ENCODE data around the genes CCL4L2 and SYNRG.

- RAMPAGE, long total RNA: no peak
- RRBS: no CpG with 5 or more reads among the region's 6 CpGs
Observed at GRCh38 chr17:36127882-36128350, 24.3 kb downstream of the CCL4 start.

- RAMPAGE, long total RNA: no peak
- RRBS: no CpG with 5 or more reads among the region's 85 CpGs
Observed at GRCh38 chr17:36182504-36183394, 6.3 kb upstream of the TBC1D3B start.

DNA sequence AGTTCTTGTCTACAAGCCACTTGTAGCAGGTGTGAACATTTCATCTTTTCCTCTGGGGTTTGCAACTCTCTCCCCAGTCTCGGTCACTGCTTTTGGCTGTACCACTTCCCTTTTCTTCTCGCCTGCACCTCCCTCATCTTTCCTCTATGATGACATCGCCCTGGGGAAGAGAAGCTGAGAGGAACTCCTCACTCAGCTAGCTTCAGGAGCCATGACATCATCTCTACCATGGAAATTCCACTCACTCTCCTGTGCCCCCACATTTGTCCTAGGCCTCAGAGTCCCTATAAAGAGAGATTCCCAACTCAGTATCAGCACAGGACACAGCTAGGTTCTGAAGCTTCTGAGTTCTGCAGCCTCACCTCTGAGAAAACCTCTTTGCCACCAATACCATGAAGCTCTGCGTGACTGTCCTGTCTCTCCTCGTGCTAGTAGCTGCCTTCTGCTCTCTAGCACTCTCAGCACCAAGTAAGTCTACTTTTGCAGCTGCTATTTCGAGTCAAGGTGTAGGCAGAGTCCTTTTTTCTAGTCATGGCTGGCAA is at the start of gene CCL4L2:
CCL4L2 (plus strand) TSS at position 314 of the 542 bp plus-strand sequence.
- RAMPAGE, long total RNA: no peak
- RRBS: no CpG with 5 or more reads among the region's 6 CpGs

DNA sequence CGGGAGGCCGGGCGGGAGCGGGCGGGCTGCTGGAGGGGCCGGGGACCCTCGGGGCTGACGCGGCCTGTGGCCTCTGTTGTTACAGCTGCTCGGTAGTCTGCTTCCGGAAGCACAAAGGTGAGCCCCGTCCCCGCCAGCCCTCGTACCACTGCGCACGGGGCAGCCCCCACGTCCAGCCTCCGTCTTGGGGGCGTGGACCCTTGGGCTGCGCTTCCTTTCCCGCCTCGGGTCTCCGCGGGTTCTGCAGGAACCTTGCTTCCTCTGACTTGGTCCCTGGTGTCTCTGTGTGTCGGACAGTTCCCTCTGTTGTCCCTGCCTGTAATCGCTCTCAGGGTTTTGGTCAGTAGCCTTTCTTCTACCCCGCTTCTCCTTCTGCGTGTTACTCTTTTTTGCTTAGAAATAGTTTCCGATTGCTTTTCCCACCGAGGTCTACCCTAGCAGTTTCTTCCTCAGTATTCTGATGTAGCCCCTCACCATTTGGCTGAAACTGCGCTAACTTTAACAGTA is 422 bp downstream of the ZNHIT3 start:
- RAMPAGE, long total RNA: no peak
- RRBS: no CpG with 5 or more reads among the region's 31 CpGs

DNA sequence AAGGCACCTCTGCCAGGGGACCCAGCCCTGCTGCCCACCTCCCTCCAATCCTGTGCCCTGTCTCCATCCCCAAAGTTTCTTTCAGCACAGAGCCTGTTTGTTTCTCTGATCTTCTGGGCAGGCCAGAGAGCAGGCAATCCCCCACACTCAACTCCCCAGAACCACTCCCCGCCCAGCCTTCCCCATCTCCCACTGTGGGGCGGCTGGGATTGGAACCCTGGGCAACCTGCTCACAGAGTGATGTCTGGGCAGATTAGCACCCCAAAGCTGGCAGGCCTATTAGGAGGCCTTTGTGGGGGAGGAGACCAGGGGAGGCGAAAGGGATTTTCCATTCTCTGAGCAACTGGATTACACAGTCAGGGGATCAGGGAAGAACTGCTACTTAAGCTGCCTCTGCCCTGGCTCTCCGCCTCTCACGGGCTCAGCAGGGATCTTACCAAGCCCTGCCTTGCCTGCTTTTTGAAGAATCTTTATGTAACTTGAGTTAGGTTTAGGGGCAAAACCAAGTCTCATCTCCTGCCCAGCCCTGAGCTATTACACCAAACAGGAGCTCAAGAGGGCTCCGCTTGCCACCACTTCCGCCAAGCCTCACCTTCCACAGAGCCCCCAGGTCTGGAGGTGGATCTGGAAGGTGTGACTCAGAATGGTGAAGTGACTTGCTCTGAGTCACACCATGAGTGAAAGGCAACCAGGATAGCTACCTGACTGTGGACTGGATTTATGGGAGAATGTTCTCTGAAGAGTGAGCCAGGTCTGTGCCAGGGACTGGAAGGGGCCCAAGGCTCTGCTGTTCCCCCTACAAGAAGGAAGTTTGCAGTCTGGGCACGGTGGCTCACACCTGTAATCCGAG is 16.0 kb upstream of the LHX1 start:
- RAMPAGE, long total RNA: no peak
- RRBS: no CpG with 5 or more reads among the region's 9 CpGs

- RAMPAGE, long total RNA: no peak
- RRBS: no CpG with 5 or more reads among the region's 1 CpG
Observed at GRCh38 chr17:37523570-37523937, 33.9 kb downstream of the DUSP14 start.

GRCh38 chr17:37587495-37588162 is 21.6 kb downstream of the SYNRG start:
- RAMPAGE, long total RNA: no peak
- RRBS: no CpG with 5 or more reads among the region's 4 CpGs

GRCh38 chr17:37605511-37606103 is 3.6 kb downstream of the SYNRG start:
- RAMPAGE, long total RNA: no peak
- RRBS: no CpG with 5 or more reads among the region's 5 CpGs

- RAMPAGE, long total RNA: start-site peak on the minus strand at chr17:37609368-37609405, 1,034 and 182 reads in 2 replicates
- RRBS: no CpG with 5 or more reads among the region's 64 CpGs
Observed at GRCh38 chr17:37608496-37609528, at the start of gene SYNRG. Gene SYNRG (minus strand): TSS chr17:37609418.

DNA sequence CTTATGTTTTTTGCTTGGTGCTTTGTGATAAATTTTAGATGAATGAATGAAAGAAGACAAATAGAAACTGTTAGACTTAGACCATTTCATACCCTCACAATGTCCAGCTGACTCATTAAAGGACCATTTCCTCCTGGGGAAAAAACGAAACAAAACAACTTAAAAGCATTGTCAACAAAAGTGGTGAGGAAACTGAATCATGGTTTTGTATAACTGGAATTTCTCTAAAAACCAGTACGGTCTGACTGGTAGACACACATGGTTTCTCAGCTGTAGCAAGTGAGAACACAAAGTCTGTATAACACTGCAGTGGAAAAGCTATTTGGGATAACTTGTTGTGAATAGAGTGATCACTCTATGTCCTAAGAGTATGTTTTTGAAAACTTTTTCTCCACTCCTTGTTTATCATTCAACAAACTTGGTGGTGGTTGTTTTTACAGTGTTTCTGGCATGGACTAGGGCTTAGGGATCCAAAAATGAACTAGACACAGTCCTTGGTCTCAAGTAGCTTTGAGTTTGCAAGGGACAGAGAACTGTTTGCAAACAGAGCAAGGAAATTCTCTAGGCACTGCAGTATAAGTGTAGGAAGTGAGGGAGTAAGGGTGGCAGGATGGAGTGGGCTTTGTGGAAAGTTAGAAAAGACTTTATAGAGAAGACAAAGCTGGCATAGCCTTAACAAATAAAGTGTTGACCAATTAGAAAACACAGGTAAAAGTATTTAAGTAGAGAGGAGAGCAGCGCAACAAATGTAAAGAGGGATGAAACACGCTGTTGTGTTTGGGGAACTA is 5.5 kb upstream of the DDX52 start:
- RAMPAGE, long total RNA: no peak
- RRBS: no CpG with 5 or more reads among the region's 4 CpGs

- RAMPAGE, long total RNA: no peak
- RRBS: no CpG with 5 or more reads among the region's 9 CpGs
Observed at GRCh38 chr17:37683469-37684013, 40.3 kb upstream of the DDX52 start.

DNA sequence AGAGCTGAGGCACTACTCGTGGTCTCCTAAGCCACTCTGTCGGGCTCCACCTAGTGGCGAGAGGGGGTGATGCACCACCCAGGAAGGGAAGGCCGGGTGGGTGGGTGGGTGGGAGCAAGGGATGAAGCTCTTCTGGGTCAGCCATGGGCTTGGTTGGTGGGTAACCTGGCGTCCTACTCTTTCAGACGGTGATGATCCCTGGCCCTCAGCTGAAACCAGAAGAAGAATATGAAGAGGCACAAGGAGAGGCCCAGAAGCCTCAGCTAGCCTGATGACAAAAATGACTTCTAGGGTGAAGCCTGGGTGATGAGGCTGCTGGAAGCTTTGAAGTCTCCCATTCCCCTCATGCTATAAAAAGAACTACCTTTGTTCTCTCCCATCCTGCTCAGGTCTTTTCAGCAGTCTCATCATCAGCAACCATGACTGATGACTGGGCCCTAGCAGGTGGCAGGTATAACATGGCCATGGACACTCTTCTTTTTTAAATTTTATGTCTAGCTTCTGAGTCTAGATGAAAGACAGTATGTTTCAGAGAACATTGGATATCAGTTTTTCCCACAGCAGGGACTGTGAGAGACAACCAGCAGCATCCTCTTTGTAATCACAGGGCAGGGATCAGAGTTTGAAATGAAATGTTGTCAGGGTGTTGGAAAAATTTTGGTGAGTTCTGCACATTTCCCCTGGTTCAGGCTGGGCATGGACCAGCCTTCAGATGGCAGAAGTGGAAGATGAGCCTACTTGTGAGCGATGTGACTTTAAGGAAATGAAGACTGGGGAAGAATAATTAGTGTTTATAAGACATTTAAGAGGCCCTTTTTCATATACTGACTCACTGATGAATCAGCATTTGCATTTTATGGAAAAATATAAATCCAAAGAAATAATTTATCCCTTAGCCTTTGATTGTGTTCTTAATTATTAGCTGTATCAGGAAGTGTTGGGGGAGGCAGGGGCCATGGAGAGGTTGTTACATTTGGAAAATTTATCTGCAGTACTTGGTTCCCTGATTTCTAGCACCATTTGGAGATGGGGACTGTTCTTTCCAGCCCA is 21.1 kb downstream of the GPR179 start:
- RAMPAGE, long total RNA: no peak
- RRBS: no CpG with 5 or more reads among the region's 7 CpGs

- RAMPAGE, long total RNA: no peak
- RRBS: no CpG with 5 or more reads among the region's 4 CpGs
Observed at GRCh38 chr17:38405032-38405544, 23.2 kb upstream of the ARHGAP23 start.

- RAMPAGE, long total RNA: no peak
- RRBS: no CpG with 5 or more reads among the region's 23 CpGs
Observed at GRCh38 chr17:38451586-38452648, 23.7 kb downstream of the ARHGAP23 start.

DNA sequence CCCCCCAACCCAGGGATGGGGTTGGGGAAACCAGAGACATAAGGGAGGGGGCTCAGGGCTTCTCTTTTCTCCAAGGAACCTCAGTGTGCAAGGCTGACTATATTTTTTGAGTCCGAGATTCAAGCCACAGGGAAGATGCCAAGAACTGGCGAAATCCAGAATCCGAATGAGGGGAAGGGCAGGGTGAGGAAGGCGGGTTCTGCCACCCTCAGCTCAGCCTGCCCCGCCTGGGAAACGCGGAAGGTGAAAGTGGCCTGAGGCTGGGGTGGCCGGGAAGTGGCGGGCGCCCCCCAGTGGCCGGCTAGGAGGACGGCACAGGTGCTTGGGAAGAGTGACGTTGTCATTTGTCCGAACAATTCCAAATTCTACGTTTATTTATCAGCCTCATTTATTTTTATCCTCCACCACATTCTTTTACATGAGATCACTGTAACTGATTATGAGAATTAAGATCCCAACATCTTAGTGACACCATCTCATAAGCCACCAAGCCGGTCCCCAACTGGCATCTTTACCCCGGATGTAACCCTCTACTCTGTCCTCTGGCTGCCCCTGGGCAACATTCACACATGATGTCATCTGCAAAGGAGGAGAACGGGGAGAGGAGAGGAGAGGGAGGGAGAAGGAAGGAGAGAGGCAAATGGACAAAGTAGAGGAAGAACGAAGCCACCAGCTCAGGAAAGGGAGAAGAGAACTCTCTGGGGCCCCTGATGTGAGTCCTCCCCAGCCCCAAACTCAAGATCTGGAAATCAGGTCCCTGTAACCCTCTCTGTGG is 21.3 kb downstream of the SRCIN1 start:
- RAMPAGE, long total RNA: no peak
- RRBS: no CpG with 5 or more reads among the region's 19 CpGs

DNA sequence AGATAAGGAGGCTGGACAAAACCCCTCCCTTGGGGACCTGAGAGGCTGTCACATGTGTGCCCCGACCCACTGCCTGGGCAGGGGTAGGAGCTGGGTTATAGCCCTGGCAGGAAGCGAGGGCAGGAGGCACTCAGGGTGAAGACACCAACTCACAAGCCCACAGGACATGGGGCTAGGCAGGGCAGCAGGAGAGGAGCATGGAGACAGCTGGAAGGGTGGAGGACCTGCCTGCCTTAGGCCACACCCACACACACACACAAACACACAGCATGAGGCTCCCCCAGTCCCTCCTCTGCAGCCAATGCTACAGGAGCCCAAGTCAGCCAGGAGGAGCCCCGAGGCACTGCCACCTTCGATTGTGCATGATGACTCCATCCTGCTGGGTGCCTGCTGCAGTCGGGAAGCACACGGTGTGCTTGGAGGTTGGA is 20.7 kb downstream of the SRCIN1 start:
- RAMPAGE, long total RNA: no peak
- RRBS: no CpG with 5 or more reads among the region's 6 CpGs

DNA sequence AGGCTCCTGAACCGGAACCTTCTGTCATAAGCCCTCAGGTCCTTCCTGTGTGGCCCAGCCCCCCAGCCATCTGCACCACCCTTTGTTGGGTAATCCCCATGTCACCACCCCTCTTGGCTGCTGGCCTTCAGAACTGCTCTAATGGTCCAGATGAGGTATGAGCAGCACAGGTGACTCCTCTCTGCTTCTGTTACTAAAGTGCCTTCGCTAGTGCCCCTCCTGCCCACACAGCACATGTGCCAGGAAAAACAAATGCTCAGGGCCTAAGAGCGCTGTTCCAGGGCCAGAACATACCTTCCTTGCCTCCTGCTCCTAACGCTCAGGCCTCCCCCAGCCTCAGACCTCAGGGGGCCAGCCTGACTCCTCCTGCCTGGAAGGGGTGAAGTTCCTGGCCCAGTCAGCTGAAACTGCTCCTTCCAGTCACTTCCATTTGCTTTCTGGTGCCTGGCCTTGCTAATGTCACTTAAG is 14.4 kb downstream of the SRCIN1 start:
- RAMPAGE, long total RNA: no peak
- RRBS: no CpG with 5 or more reads among the region's 4 CpGs

DNA sequence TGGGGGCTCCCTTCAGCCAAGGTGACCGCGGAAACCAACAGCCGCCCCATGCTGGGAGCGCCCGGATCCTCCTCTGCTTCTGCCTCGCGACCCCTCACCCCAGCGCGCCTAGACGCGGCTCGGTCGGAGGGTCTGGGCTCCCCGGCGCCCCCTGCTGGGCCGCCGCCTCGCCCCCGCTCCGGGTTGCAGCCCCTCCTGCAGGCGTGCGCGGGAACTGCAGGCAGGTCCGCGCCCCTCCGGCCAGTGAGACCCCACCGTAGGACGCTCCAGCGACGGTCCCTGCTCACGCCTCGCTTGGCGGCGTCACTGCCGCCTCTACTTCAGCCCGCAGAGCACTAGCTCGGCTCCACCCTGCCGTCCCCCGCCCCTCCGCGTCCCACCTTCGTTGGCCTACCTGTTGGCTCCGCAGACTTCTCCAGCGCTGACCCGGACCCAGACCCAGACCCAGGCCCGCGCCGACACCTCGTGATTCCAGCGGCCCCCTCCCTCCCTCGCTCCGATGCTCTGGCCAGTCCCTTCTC is 675 bp upstream of the SRCIN1 start:
- RAMPAGE, long total RNA: no peak
- RRBS: no CpG with 5 or more reads among the region's 52 CpGs

- RAMPAGE, long total RNA: no peak
- RRBS: no CpG with 5 or more reads among the region's 6 CpGs
Observed at GRCh38 chr17:38699069-38699563, 6.0 kb upstream of the MLLT6 start.

DNA sequence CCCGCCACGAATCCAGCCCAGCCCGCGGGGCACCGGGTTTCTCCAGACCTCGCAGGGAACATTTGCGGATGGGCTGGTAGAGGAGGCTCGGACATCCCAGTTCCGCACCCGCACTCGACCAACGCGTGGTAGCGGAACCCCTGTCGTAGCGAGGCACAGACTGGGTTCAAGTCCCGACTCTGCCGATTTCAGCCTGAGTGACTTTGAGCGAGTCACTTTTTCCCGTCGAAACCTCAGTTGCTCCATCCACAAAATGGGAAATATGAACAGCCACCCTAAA is 2.2 kb upstream of the MLLT6 start:
- RAMPAGE, long total RNA: no peak
- RRBS: no CpG with 5 or more reads among the region's 21 CpGs